Umbilical cord (tissue), 2 donors: Measurements from ENCODE around the genes JAGN1 and FANCD2OS.

DNA sequence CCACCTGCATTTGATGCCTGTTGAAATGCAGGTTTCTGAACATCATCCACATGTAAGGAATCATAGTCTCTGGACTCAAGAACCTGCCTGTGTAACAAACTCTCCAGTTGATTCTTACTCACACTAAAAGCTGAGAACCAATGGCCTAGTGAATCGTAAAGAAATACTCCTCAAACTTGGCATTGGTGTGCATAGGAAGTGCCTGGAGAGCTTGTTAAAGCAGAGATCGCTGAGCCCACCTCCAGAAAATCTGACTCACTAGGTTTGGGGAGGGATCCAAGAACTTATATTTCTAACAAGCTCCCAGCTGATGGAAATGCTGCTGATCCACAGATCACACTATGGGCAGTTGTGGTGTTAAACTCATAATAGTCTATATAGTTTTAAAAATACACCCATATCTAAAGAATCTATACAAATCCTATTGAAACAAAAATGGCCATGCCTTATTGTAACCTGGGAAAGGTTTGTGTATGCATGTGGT lies 55.7 kb upstream of the LMCD1 start:
- RAMPAGE, long total RNA, result no peak

- RAMPAGE, long total RNA, result no peak
These were observed 50.1 kb upstream of the LMCD1 start for GRCh38 chr3:8451494-8452010.

DNA sequence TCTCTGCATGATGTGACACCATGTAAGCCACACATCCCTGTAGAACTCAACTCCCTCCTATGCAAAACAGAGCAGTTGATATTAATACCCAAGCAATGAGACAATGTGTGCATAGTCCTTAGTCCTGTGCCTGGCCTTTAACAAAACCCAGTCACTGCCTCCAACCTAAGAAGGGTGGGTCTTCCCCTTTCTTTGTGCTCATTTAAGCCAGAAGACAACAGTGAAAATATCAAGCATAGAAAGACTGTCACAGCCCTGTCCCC lies 6.1 kb downstream of the SSUH2 start:
- RAMPAGE, long total RNA, result no peak

GRCh38 chr3:9027973-9028555 lies 64.8 kb upstream of the RAD18 start:
- RAMPAGE, long total RNA, result no peak

- RAMPAGE, long total RNA, result no peak
These were observed 82.6 kb upstream of the RAD18 start for GRCh38 chr3:9045895-9046239.

- RAMPAGE, long total RNA, result no peak
These were observed 13.6 kb upstream of the THUMPD3 start for GRCh38 chr3:9349307-9349543.

GRCh38 chr3:9384363-9384975 lies 12.9 kb upstream of the SETD5 start:
- RAMPAGE, long total RNA, result no peak

- RAMPAGE, long total RNA, result no peak
These were observed 25.3 kb downstream of the SETD5 start for GRCh38 chr3:9422459-9423449.

GRCh38 chr3:9452427-9452858 lies 55.0 kb downstream of the SETD5 start:
- RAMPAGE, long total RNA, result no peak

DNA sequence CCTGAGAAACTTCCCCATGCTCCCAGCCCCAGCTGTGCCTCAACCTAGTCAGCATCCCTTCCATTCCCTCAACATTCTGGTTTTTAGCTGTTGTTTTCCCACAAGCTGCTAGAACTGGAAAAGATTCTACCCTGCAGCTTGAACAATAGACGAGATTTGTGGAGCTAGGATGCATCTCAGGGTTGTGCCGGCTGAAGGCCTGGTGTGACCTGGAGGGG lies 8.1 kb upstream of the CPNE9 start:
- RAMPAGE, long total RNA, result no peak

DNA sequence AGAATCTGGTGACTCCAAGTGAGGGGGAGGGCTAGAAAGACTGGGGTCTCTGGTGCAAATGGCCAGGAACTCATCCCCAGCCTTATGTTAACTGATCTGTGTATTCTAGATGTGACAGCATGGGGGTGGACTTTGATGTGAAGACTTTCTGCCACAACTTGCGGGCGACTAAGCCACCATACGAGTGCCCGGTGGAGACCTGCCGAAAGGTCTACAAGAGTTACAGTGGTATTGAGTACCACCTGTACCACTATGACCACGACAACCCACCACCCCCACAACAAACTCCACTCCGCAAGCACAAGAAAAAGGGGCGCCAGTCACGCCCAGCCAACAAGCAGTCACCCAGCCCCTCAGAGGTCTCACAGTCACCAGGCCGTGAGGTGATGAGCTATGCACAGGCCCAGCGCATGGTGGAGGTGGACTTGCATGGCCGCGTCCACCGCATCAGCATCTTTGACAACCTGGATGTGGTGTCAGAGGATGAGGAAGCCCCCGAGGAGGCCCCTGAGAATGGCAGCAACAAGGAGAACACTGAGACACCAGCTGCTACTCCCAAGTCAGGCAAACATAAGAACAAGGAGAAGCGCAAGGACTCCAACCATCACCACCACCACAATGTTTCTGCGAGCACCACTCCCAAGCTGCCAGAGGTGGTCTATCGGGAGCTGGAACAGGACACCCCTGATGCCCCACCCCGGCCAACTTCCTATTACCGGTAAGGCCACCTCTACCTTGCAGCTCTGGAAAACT lies 2.7 kb downstream of the BRPF1 start:
- RAMPAGE, long total RNA, result no peak

DNA sequence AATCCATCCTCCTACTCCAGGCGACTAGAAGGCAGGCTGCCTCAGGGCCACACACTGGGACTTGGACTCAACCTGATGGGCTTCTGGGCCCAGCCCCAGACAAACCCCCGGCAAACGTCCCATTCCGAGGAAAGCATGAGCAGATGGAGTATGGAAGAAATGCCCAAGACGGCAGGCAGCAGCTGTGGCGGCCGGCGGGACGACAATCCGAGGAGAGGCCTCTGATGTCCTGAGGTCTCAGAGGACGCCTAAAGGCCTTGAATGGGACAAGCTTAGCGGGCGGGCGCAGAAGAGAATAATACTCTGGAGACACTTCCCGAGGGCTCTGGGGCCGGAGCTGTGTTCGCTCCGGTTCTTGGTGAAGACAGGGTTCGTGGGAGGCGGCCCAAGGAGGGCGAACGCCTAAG lies 497 bp upstream of the OGG1 start:
- RAMPAGE, long total RNA, result no peak

GRCh38 chr3:9890279-9891483 lies at the start of gene JAGN1:
TSS of gene JAGN1 (plus strand) at chr3:9890610.
- RAMPAGE, long total RNA, result no peak

- RAMPAGE, long total RNA, result no peak
These were observed 1.9 kb upstream of the IL17RC start for GRCh38 chr3:9914913-9915514.

GRCh38 chr3:9955902-9956537 lies 3.8 kb upstream of the PRRT3 start:
- RAMPAGE, long total RNA, result no peak

DNA sequence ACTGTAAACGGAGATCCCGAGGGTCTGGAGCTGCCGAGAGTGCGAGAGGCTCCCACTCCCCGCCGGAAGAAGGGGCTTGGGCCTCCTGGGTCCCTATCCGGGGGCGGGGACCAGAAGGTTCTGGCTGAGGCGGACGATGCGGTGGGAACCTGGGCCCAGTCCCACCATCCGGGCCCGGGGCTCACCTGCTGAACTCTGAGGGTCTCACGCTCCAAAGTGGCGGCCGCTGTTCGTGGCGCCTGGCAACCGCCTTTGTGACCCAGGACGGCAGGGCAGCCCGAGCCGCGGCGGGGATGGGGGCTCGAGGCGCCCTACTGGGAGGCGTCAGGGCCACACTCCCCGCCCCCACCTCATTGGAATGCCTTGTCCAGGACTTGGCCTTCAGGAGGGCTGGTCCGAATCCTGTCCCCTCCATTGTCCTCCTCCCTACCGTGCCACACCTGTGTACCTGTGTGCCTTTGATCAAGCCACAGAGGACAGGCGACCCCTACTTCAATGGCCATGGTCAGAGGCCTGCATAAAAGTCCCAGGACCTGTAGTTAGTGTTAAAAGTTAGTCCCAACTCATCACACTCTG lies at the start of gene FANCD2OS:
FANCD2OS (minus strand) TSS at position 197 of the 576 bp plus-strand sequence.
- RAMPAGE, long total RNA, result no peak

GRCh38 chr3:10189466-10190209 lies 24.9 kb downstream of the IRAK2 start:
- RAMPAGE, long total RNA, result no peak

- RAMPAGE, long total RNA, result no peak
These were observed 19.7 kb upstream of the TATDN2 start for GRCh38 chr3:10228594-10228929.

GRCh38 chr3:10309744-10310352 lies 11.1 kb downstream of the SEC13 start:
- RAMPAGE, long total RNA, result no peak

DNA sequence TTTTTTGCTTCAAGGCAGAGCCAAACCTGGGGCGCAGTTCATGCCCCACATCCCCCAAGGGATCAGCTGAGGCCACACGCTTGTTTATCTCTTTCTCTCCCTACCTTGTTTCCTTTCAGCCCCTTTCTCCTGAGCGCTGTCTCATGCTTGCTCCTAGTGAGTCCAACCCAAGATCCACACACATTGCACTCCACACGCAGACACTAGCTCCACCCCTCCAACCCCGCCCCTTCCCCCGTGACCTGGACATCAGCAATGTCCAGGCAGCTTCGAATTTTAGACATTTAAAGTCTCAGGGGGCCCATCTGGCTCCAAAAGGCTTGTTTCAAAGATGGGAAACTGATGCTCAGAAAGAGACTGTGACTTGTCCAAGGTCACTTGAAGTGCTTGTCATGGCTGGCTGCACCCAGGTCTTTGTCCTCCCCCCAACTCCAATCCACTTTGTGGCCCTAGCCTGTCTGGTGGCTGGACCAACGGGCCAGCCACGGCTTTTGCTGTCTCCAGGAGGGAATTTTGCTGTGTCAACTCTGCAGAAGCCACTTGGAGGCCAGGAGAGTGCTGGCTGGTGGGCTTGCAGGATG lies 8.8 kb downstream of the ATP2B2 start:
- RAMPAGE, long total RNA, result no peak